Measurements from ENCODE around the genes INSL3 and PDE4C.

- RRBS: no CpG with 5 or more reads among the region's 15 CpGs
Observed at GRCh38 chr19:17369712-17370649, 7.2 kb downstream of the PLVAP start.

DNA sequence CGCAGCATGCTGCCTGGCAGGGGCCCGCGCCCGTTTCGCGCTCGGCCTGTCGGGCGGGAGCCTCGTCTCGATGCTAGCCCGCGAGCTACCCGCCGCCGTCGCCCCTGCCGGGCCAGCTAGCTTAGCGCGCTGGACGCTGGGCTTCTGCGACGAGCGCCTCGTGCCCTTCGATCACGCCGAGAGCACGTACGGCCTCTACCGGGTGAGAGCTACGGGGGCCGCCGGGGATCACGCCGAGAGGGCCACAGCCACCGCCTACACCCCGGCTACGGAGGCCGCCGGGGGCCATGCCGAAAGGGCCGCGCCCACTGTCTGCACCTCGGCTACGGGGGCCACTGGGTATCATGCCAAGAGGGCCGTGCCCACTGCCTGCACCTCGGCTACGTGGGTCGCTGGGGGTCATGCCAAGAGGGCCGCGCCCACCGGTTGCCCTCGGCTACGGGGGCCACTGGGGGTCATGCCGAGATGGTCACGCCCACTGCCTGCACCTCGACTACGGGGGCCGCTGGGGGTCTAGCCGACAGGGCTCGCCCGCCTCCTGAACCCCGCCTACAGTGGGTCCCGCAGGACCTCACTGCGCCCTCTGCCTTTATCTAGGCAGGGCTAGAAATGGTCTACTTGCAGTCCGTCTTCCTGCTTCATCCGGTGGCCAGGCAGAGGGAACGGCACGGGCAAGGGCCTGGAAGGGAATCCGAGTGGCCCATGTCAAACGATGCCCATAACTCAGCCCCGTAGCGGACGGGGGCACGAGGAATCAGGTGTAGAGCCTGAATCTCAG is 499 bp downstream of the PGLS start:
- RRBS: 1% methylated on average over 15 of the region's 76 CpGs

GRCh38 chr19:17581647-17582077 is 26.2 kb downstream of the COLGALT1 start:
- RRBS: no CpG with 5 or more reads among the region's 7 CpGs

DNA sequence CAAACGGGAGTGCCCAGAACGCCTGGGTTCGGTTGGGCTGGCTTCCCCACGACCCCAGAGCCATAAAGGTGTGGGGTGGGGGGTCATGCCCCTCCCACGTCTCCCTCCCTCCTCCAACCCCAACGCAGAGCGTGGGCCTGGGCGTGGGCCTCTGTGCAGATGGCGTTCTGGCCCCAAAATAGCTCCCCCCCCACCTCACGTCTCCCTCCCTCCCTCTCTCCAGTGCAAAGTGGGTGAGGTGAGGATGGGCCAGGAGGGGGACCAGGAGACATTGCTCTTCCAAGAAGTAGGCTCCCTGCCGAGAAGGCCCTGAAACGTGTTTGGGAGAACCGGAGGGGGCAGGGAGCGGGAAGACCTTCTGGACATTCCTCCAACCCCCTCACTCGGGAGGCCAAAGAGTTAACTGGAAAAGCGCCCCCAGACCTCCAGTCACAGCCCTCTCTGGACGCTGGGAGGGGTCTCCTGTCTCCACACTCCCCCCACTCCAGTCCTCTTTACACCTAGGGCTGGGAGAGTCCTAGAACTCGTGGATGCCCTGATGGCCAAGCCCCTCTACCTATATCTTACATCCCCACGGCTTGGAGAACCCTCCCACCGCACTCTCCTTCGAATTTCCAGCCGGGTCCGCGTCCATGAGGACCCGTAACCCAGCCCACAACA is 906 bp downstream of the UNC13A start:
- RRBS: no CpG with 5 or more reads among the region's 25 CpGs

DNA sequence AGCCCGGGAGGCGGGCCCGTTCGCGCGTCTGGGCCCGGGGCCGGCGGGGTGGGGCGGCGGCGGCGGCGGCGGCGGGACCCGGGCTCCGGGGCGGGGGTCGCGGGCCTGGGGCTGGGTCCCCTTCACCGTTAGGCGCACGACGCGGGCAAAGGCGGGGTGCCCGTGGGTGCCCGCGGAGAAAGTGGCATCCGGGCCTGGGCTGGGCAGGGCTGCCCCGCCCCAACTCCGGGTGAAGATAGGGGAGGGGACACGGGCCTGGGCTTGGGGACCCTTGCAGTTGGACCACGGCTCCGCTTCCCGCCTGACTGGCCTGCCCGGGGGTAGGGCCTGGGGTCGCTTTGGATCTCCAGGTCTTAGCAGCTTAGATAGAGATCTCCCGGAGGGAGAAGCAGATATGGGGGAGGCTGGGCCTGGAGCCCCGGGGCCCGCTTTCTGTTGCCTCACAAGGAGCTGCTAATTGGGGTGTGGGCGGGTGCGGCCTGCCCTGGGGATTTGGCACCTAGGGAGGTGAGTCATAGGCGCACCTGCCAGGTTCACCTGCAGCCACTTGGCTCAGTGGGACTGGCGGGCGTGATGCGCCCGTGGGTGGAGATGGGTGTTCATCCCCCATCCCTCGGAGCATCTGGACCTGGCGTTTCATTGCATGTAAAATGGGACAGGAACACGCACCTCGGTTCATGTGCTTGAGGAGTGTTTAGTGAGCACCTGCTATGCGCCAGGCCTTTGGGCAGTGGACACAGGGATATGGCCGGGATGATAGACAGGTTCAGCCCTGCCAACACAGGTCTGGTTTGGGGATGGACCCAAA is 571 bp downstream of the MAP1S start:
- RRBS: 3% methylated on average over 19 of the region's 55 CpGs

DNA sequence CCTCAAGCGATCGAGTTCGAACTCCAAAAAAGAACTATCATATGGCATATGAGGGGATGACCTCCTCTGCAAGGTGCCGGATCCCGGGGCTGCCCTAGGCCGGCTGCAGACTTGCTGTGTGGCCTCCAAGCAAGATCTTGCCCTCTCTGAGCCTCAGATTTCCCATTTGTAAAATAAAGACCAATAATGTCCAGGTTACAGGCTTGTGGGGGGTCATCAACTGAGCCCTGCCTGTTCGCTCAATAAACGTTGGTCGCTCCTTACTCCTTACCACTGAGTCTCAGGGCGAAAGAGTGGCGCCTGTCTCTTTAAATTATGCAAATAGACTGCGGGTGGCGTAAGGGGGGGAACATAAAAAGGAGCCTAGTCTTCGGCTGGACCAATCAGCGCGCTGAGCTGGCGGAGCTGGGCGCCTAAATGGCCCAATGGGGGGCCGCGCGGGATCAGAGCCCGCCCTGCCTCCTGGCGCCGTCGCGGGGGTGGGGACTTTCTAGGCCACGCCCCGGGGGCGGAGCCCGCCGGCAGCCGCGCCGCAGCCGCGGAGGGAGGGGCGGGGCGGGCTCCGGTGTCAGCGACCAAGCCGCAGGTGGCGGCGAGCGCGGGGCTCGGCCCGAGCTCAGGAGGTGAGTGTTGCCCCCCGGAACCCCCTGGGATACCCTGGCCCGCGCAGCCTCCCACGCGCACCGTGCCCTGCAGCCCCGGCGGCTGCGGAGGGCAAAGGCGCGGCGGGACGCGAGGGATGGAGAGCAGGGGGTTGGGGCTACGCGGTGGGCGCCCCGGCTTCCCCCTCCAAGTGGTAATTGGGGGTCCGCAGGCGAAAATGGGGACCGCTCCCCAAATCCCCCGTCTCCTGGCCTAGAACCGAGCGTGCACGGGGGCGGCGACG is 3.8 kb upstream of the FCHO1 start:
- RRBS: 2% methylated on average over 34 of the region's 75 CpGs

DNA sequence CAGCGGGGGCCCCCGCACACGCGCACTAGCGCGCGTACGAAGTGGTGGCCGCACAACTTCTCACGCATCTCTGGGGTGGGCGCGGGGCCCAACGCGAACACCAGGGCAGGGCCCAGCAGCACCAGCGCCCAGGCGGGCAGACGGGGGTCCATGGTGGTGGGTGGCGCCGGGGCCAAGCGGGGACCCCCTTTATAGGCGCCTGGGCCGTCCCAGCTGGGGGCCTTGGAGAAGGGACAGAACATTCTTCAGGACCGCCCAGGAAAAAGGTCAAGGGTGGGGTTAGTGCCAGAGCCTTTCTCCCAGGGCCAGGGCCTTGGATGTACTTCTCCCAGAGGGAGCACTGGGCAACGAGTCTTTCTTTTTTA is at the start of gene INSL3:
Gene INSL3 (minus strand): TSS at position 165 of the 365 bp plus-strand sequence.
- RRBS: no CpG with 5 or more reads among the region's 24 CpGs

GRCh38 chr19:17842270-17842626 is 5.5 kb downstream of the JAK3 start:
- RRBS: 92% methylated on average over 4 of the region's 32 CpGs

DNA sequence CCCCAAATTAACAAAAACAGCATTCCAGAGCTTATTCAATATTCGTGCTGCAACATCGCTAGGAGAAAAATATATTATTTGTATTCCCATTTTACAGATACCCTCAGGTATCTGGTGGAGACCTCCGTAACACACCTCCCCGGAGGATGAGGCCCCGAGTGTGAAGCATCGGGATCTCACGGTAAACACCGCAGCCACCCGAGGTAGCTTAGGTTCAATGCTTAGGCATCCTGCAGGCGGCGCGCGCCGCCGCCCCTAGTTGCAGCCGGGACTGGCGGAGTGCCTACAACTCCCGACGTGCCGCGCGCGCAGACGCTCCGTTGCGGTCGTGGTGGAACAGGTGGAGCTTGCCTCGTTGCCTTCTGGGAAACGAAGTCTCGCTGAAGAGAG is 335 bp upstream of the RPL18A start:
- RRBS: no CpG with 5 or more reads among the region's 30 CpGs

DNA sequence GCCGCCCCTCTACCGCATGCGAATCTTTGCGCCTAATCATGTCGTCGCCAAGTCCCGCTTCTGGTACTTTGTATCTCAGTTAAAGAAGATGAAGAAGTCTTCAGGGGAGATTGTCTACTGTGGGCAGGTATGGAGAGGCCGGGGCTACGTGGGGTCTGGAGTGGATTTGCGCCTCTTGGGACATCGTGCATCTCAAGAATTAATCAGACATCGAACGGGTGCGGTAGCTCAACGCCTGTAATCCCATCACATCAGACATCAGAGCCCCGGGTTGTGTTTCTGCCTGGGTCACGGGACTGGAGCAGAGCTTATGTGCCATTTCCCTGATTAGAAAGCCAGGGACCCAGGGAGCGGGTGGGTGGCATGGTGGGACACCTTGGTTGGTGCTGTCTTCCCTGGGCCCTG is 1.6 kb downstream of the RPL18A start:
- RRBS: 97% methylated on average over 3 of the region's 18 CpGs

DNA sequence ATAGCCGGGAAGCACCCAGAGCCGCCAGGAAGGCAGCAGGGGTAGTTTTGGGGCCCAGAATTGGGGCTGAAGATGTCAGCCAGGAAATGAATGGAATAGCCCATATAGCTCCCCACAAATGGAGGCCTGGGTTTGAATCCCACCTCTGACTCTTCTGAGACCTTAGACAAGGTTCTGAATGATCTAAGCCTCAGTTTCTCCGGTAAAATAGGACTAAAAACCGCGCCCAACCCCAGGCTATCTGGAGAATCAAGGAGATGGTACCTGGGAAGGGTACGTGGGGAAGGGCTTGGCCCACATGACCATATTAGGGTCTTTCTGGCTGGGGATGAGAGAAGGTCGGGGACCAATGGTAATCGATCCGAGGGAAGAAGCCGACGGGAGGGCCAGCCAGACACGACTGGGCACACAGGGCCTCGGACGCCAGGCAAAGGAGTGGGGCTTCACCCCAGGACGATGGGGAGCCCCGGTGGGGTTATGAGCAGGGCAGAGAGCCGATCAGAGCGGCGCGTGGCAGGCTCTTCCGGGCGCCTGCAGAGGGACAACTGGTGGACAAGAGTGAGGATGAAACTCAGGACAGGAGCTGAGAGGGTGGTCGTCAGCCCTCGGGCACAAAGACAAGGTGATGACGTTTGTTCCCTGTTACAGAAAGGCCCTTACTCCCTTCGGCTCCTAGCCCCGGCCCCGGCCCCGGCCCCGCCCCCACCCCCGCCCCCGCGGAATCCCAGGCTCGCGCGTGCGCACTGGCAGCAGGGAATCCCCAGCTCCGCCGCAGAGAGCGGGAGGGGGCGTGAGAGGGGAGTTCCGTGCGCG is 14.5 kb downstream of the CCDC124 start:
- RRBS: 13% methylated on average over 6 of the region's 44 CpGs

DNA sequence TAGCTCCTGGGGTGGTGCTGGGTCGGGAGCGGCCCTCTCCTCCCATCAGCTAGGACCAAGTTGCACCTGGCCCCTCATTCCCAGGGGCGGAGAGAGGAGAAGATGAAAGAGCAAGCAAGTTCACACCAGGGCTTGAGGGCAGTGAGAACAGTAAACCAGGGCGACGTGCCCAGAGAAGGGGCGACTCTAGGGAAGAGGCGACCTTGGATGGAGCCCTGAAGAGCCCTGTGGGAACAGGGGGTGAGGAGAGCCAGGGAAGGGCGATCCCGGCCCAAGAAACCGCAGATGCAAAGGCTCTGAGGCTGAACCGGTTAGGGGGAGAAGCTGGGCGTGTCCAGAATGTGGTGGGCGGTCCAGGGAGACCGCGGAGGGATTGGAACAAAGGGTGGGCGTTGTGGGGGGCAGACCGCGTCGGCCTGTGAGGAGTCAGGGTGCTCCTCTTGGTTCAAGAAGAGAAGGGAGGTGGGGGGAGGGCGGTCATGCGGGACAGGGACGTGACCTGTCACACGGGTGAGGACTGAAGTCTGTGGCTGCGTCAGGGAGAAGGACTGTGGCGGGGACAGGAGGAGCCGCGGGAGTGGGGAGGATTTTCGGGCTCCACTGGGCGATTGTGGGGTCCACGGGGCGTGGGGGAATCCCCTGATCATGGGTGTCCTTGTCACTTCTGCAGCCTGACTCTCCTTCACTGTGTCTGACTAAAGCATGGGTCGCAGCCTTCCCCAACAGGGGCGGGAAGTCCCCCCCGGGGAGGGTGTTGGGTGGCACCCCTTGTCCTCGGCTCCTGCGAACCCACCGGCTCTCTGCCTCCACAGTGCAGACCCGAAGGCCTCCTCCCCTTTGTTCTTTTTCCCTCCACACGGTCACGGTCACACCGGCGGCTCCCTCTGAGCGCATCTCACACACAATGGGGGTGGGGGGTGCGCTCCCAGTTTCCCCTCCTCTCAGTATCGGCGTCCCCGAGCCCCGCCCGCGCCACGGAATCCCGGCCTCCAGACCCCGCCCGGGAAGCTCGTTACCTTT is 16.6 kb upstream of the KCNN1 start:
- RRBS: 3% methylated on average over 10 of the region's 55 CpGs

DNA sequence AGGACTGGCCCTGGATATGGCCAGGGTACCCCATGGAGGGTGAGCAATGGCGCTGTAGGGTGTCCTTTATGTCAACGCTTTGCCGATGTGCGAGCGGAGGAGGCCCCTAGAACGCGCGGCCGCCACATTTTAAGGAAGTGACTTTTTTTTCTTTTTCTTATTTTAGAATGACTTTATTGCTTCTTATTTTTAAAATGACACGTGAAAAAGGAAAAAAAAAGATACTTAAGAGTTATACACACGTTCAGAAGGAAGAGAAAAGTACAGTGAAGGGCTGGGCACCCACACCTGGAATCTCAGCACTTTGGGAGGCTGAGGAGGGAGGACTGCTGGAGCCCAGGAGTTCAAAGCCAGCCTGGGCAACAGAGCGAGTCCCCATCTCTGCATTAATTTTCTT is 12.7 kb downstream of the KCNN1 start:
- RRBS: no CpG with 5 or more reads among the region's 12 CpGs

DNA sequence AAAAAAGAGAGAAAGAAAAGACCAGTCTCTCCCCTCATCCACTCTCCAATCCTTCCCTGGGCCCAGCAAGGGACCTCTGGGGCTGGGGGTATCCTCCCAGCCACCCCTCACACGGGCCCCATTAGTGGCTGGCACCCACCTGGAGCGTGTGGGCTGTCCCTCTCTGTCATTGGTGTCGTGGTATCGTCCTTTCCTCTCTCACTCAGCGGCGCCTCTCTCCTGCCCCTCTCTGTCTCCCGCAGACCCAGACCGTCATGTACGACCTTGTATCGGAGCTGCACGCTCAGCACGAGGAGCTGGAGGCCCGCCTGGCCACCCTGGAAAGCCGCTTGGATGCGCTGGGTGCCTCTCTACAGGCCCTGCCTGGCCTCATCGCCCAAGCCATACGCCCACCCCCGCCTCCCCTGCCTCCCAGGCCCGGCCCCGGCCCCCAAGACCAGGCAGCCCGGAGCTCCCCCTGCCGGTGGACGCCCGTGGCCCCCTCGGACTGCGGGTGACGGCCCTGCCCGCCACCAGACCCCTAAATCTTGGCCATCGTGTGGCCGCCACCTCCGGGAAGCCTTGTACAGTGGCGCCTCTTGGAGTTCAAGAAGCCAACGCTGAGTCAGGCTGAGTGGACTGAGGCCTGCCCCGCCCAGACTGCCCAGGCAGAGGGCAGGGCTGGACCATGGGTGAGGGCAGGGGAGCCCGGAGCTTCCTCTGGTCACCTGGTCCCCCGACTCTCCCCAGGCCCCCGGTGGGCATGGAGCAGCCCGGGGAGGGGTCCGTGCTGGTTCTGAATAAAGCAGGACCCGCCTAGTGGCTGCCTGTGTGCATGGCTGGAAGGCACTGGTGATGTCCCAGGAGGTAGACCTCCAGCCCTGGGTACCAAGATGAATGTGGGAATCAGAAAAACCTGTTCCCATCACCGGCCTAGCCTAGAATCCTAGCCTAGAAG is 9.8 kb upstream of the ARRDC2 start:
- RRBS: 49% methylated on average over 11 of the region's 41 CpGs

DNA sequence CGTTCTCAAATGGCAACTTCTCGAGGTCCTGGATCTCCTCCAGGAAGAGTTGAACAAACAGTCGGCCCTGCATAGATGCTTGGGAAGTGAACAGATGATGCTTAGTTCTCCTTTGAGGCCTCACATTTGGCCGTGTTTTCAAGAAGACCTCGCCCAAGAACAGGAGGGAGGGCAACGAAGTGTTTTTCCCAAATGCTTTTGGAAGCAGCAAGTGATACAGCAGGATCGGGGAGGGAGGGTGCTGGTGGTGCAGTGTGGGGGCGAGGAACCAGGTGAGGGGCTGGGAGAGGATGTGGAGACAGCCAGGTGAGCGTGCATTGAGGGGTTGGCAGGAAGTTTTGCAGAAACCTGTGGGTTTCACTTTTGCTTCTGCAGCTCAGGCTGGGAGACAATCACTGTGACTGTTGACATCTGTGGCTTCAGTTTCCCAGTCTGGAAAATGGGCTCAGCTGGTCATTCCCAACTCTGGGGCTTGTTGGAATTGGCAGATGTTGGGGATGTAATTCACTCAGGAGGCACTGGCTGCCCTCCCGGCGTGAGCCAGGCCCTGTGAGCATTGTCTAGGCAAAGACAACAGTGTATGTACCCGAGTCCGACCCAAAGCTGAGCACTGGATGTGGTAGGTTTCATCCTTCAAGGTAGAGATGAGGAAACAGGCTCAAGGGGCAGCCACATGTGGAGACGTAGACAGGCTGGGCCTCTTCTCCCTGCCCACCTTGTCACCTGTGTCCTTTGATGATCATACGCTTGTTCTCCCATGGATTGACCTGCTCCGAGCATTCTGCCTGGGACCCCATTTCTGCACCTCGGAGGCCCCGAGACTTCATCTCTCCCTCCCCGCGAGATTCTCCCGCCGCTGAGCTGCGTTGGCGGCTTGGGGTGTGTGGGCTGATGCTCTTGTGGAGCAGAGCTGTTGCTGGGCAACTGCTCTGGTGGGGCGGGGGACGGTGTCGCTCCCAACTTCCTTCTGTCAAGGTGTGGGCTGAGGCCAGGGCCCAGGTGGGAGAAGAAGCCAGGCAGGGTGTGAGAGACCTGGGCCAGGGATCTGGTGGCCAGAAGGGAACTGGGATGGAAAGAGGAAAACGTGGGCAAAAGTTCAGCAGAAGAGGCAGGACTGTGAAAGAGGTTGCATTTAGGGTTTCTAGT is 21.9 kb downstream of the MAST3 start:
- RRBS: no CpG with 5 or more reads among the region's 28 CpGs

- RRBS: no CpG with 5 or more reads among the region's 37 CpGs
Observed at GRCh38 chr19:18123692-18124434, 26.3 kb downstream of the MAST3 start.

- RRBS: no CpG with 5 or more reads among the region's 21 CpGs
Observed at GRCh38 chr19:18127951-18129013, 24.7 kb upstream of the PIK3R2 start.

DNA sequence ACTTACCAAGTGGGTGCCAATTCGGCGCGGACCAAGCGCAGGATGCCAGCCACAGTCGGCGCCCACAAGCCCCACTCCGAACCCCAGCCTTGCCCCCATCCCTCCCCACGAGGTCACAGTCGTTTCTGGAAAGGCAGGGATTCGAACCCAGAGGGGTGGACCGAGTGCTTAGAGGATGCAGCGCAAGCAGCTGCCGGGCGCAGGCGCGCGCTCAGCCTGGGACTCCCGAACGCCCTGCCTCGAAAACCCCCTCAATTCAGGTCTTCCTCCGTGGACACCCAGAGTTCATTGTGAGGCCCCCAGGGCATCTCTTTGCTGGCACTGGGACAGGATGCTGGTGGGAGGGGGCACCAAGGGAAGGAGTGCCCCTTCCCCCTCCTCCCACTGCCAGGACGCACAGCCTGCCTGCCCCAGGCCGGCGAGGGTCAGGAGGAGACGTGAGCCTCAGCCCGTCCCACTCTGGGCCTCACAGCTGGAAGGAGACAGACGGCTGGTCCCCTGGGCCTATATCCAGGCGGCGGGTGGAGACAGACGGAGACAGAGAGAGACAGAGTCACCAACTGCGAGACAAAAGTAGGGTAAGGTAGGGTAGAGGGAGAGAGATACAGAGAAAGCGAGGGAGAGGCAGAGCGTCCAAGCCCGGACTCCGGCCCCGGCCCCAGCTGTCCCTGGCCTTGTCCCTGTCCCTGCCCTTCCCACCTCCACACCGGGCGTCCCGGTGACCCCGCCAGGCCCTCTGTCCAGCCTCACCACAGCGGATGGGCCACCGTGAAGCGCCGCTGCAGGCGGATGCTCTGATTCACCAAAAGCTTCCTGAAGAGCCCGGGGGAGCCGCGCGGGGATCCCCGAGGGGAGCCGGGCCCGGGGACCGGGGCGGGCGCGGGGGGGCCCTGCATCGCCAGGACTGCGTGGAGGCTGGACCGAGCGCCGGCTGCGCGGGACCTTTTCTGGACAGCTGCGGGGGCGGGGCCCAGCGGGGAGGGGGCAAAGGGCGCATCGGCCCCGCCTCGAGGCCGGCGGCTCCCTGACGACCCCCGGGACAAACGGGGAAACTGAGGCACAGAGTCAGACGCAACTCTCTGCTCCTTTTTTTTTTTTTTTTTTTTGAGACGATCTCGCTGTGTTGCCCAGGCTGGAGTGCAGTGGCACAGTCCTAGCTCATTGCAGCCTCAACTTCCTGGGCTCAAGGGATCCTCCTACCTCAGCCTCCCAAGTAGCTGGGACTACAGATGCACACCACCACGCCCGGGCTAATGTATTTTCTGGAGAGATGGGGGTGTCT is at the start of gene PDE4C:
Gene PDE4C (minus strand): TSS at position 919 of the 1,282 bp plus-strand sequence.
- RRBS: 77% methylated on average over 7 of the region's 80 CpGs

- RRBS: no CpG with 5 or more reads among the region's 2 CpGs
Observed at GRCh38 chr19:18262072-18262929, 12.0 kb downstream of the IQCN start.

DNA sequence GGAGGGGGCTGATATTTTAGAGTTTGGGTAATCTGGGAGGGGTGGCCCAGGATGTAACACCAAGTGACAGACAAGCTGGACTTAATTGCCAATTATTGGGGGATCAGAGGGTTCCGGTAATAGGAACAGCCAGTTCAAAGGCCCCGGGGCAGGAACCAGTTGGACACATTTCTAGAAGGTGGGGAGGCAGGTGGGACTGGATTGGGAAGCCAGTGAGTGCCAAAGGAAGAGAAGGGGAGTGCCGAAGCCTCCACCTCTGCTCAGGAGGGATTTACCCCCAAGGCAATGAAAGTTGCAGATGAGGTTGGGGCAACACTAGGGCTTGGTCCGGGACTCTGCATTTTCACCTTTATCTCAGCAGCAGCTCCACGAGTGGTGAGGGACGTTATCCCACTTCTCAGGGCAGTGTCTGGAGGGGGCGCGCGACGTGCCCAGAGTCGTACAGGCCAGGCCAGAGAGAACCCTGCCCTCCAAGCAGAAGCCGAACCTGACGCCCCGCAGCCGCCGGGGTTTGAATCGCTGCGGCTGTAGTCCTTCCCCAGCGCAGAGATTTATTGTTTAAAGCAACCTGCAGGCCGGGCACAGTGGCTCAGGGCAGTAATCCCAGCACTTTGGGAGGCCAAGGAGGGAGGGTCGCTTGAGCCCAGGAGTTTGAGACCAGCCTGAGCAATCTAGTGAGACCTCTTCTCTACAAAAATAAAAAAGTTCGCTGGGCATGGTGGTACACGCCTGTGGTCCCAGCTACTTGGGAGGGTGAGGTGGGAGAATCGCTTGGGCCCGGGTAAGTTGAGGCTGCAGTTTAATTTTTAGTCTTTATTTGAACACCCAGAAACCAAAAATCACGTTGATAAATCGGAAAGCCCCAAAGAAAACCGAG is 5.8 kb upstream of the JUND start:
- RRBS: 93% methylated on average over 3 of the region's 28 CpGs